HT-29 (cell line): ENCODE measurements around a stretch of chr10.

- RAMPAGE, long total RNA = no peak
Measured at GRCh38 chr10:124054013-124054520, 39.3 kb downstream of the CHST15 start.

- RAMPAGE, long total RNA = no peak
Measured at GRCh38 chr10:124064755-124065225, 28.6 kb downstream of the CHST15 start.

DNA sequence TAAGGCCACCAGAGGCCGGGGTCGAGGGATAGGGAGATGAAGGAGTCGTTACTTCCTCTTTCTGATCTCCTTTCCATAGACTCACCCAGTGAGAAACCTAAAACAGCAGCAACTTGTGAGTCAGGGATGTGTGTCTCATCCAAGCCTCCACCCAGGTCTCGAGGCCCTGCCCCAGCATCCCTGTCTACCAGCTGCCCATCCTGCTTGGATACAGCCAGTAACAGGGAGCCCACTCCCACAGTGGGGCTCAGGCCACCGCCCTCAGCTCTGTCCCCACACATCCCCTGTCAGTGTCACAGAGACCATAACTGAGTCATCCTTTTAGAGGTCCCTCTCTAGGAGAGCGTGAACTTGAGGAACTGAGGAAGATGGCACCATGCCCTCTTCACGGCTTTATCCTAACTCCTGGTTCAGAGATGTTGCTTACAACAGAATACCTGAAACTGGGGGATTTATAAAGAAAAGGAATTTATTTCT lies 49.6 kb upstream of the CHST15 start:
- RAMPAGE, long total RNA = no peak

DNA sequence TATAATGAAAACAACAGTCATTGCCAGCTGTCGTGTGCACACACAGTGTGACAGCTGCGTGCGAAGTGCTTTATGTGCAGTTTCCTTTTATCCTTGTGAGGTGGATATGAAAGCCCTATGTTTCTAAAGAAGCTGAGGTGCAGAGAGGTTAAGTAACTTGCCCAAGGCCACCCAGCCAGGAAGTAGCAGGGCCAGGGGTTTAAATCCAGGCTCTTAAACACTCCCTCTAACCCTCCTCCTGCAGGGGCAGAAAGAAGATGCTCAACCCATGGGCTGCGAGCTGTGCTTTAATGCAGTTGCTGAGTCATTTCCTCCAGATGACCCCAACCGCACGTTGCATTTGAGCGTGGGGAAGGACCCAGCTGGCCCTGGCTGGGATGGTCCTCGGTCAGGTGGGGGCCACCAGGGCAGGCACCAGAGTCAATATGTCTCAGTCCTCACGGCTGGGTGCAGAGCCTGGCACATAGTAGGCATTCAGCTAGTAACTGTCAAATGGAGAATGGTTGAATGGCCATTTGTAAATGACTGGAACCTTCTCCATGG lies 128.3 kb downstream of the OAT start:
- RAMPAGE, long total RNA = no peak

DNA sequence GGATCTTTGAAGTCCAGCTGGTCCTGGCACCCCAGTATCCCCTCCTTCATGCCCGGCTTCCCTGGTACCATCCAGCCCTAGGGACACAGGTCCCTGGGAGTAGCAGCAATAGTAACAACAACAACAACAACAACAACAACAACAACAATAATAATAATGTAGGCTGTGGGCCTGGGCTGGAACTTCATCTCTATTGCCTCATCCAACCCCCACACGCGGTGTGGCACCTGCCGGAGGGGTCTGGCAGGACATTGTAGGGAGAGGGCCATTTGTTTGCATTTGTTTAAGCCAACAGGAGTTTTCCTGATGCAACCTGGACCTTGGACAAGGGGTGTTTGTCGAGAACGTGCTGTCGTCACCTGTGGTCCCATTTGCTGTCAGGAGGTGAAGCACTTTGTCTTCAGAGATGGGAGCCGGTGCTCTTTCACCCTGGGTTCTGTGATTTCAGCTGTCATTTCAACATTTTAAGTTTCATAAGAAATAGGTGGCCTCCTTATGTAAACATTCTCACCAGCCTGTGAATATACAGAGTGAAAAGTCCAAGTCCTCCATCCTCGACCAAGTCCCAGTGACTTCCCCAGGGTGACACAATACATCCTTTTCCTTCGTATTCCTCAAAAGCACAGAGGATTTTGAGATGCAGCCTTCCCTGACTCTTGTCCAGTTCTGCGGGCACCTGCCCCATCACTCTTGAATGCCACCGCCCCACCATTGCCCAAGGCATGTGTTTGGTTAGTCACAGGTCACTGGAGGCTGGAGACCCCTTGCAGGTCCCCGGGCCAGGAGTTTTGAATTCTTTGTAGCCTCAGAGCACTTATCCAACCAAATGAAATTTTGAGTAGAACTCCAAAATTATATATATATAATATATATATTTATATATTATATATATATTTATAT lies 9.2 kb downstream of the LHPP start:
- RAMPAGE, long total RNA = no peak

GRCh38 chr10:124475848-124476463 lies 14.3 kb downstream of the LHPP start:
- RAMPAGE, long total RNA = no peak

GRCh38 chr10:124547311-124547650 lies 85.7 kb downstream of the LHPP start:
- RAMPAGE, long total RNA = no peak

DNA sequence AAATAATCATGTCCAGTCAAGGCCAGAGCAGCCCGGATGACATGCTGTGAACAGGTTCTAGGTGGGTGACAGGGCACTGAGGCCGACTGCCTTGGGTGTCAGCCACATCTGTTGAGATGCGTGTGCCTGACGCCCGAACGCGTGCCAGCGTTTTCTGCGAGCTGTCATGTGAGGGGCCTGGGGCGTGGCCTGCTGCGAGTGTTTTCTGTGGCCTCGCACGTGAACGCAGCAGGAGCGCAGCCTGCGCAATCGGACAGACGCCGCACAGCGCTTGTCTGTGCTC lies 118.3 kb downstream of the FAM53B start:
- RAMPAGE, long total RNA = no peak

DNA sequence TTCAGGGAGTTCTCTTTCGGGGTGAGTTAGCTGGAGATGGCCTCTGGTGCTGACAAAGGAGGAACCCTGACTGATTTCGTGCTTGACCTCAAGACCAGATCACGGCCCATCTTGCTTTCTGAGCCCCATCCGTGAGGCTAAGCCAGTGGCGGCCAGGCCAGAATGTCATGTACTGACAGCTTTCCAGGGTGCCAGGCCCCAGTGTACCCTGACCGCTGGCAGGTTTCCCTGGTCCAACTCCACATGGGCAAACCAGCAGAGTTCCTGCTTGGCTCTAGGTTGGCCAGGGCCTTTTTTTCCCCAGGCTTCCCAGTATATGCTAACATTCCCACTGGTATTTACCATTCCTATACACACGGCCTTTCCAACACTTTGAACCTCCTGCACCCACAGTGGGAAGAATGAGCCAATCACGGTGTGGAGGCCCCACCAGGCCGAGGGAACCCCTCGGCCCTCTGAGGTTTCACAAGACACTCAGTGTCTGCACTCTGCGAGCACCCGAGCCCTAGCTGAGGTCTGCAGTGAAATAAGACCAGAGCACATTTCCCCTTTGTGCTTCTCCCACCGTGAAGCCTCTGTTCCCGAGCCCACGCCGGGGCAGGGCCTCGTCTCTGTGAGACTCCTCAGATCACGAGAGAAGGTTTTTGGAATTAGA lies 44.1 kb downstream of the FAM53B start:
- RAMPAGE, long total RNA = no peak

GRCh38 chr10:124734610-124735427 lies 9.4 kb downstream of the FAM53B start:
- RAMPAGE, long total RNA = no peak

DNA sequence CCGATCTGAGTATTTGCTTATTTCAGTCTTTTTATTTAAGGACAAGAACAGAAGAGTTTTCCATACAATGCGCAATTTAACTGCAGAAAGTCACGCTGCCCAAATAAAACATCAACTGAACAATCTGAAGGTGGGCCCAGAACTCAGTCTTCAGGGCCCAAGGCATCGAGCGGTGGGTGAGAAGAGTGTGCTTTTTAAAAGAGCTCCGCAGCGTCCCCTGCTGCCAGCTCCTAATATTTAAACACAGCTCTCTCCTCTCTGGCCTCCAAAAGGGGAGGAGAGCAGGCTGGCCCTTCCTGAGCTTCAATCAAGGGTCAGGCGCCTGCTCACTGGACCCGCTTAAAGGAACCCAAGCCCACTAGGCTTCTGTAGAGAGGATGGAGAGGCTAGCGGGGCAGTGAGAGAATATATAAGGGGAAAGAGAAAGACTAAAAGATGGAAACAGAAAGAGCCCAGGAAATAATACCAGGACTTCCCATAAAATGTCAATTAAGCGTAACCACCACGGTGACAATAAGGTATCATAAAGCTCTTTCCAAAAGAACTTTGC lies 2.9 kb downstream of the FAM53B start:
- RAMPAGE, long total RNA = no peak

- RAMPAGE, long total RNA = no peak
Measured at GRCh38 chr10:124748993-124749723, 5.0 kb upstream of the FAM53B start.

- RAMPAGE, long total RNA = no peak
Measured at GRCh38 chr10:124916460-124916617, 25.6 kb upstream of the ZRANB1 start.

DNA sequence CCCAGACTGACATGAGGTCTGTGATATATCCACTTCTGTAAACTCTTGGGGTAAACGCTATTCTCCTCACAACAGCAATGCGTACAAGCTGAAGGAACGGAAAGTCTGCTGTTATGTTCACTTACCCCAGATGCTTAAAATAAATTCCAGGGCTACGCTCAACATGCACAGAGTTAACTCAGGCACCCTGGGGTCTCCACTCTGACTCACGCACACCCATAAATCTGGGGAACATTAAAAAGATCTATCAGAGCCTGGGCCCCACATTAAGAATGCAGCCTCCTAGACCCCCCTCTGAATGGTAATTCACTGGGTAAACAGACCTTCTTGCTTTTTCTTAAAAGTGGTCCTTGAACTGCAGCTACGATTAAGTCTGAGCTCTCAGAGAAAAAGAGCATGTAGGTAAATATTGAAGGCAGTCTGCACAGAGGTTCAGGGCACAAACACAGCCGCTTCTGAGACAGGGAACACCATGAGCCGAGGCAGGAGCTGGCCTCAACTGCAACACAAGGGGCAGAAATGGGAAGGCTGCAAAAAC lies 27.0 kb upstream of the CTBP2 start:
- RAMPAGE, long total RNA = no peak

DNA sequence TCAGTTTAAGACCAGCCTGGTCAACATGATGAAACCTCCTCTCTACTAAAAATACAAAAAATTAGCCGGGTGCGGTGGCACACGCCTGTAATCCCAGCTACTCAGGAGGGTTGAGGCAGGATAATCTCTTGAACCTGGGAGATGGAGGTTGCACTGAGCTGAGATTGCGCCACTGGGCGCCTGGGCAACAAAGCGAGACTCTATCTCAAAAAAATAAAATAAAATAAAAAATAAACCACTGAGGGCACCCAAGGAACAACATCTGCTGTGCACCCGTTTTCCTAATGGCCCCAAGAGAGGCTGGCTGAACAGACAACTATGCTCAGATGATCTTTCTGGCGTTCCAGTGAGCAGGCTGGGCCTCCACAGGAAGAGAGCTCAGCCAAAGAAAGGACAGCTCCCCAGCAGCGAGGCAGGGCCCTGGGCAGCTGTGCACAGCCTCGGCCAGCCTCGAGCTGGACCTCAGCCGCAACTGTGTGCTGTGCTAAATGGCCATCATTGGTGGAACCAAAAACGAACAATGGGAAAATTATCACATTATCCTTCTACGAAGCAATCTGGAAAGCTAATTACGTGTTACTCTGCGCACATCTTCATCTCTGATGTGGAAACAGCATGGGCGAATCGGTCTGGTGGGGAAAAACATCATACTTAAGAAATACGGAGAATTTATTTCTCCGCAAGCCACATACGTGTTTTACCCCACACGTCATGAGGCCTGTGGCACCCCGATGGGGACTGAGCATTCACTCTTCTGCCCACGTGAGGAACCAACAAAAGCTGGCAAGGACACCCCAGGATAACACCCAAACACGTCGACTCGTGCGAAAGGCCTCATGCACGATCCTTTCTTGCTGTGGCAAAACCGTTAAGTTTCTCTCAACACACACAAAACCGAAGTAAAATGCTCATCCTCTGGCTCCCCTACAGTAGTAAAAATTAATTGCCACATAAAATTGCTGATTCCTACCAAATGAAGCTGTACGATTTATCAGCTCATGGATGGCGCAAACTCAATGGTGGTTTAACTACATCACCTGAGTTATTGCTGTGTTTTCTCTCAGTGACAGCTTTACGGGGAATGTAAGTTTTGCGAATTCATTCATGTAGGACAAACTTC lies 35.1 kb upstream of the CTBP2 start:
- RAMPAGE, long total RNA = no peak

DNA sequence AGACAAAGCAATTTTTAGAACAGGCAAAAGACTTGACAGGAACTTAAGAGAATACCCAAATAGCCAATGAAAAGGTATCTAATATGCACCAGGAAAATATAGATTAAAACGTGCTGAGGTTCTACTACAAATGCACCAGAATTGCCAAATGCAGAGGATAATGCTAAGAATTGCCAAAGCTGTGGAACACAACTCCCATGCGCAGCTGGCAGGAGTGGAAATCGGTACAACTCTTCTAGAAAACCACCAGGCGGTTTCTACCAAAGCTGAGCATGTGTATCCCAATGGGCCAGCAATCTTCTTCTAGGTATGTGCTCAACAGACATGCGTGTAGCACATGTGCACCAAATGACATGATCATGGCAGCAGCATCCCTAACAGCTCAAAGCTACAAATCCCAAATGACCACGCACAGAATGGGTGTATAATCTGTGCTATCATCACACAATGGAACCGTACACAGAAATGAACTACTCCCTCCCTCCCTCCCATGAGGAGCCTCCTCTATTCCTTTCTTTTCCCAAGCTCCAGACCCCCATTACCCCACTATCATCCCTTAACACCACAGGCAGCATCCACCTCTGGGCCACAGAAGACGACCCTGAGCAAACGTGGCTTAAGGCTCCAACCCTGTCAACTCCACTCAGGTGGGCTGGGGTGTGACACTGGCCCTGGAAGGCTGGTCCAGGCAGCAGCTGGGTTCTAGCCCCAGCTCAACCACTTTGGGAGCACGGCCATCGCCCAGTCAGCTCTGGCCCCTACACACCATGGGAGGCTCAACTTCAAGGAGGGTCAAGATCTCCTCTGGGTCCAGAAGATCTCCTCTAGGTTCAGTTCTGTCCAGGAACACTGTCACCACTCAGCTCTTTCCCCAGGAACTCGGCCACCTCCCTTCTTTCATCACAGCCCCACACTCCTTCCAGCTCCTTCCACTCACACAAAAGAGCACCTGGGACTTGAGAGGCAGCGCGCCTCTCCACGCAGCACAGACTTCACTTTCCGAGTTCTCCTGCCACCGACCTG lies 48.1 kb upstream of the CTBP2 start:
- RAMPAGE, long total RNA = no peak

DNA sequence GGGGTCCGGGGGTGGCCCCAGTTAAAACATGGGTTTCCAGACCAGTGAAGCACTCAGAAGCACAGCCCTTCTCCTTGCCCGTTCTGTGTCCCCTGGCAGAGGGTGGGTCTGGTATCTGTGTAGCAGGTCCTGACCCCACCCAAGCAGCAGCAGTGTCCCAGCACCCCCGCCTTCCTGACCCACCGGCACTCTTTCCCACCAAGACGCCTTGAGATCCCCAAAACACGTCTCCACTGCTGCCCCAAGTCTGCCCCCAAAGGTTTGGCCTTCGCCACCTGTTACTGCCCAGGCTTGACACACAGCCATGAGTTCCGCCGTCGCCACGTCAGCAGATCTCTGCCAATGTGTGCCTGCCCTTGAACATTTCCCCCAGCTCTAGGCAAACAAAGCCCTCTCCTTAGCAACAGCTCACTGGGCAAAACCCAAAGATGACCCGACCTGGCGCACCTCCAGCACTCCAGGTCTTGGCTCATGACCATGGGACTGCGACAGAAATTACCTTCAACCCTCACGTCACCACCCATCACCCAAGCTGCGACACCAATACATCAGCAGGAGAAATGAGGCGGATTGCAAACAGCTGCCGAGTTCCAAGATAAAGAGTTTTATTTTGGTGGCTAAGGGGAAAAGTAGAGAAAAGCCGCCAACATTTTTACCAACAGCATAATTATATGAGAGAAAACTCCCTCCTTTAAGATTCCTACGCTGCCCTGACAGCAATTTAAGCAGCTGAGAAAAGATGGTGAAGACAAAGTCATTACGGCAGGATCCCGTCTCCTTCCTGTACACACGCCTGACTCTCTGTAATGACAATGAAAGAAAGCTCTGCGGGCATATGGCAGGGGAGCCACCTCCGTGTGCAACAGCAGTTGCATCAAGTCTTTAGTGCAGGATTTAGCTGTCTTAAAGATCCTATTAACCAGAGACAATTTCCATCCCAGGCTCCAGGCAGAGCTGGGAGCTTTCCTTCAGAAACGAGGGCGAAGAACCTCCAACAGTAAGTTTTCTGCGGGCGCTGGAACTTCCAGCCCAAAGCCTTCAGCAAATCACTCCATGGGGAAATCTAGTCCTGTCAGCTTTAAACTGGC lies 57.1 kb upstream of the CTBP2 start:
- RAMPAGE, long total RNA = no peak

DNA sequence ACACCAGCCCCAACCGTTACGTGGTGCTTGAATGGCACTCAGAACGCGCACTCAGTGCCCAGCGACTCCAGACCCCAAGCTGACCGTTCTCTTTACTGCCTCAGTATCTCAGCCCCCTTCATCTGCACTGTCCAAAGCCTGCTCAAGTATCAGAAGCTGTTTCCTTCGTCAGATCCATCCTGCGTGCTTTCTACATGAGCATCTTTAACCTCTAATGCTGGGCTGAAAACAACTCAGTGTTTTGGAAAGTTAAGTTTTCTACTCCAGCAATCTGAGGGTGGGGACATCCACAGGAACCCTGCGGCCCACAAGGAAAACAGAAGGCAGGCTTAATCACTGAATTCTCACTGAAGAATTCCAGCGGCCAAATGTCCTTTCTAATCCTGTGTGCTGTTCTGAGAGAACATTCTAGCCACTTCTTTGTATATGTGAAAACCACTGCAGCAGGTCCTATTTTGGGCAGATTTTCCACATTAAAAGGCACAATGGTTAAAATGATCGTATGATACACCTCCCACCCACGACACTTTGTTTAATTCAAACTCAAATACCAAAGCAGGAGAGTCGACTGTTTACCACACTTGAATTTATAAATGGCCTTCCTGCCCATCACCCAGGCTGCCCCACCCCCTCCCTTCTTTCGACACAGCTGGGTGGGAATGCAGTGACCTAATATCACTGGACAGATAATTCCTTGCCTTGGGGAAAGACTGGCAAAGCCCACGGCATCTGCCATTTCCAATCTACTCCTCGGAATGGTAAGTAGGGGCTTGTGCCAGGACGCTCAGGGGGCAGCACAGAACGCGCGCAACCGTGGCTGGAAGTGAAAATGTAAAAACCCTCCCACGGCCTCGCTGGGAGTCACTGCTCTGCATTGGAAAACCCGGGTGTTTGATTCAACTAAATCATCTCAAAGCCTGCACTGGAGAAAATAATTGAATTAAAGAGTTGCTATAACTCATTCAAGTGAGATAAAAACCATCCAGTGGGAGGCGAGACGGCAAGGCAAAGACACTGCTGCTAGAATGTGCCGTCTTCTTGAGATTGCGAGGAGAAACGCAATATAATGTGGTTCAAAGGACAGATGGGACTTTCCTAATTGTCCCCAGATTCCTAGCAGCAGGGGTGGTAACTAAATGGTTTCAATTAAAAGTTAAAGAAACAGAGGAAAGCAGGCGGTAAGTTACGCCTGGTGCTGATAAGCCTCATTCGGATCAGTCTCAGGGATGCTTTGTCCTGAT lies 65.5 kb upstream of the CTBP2 start:
- RAMPAGE, long total RNA = no peak

DNA sequence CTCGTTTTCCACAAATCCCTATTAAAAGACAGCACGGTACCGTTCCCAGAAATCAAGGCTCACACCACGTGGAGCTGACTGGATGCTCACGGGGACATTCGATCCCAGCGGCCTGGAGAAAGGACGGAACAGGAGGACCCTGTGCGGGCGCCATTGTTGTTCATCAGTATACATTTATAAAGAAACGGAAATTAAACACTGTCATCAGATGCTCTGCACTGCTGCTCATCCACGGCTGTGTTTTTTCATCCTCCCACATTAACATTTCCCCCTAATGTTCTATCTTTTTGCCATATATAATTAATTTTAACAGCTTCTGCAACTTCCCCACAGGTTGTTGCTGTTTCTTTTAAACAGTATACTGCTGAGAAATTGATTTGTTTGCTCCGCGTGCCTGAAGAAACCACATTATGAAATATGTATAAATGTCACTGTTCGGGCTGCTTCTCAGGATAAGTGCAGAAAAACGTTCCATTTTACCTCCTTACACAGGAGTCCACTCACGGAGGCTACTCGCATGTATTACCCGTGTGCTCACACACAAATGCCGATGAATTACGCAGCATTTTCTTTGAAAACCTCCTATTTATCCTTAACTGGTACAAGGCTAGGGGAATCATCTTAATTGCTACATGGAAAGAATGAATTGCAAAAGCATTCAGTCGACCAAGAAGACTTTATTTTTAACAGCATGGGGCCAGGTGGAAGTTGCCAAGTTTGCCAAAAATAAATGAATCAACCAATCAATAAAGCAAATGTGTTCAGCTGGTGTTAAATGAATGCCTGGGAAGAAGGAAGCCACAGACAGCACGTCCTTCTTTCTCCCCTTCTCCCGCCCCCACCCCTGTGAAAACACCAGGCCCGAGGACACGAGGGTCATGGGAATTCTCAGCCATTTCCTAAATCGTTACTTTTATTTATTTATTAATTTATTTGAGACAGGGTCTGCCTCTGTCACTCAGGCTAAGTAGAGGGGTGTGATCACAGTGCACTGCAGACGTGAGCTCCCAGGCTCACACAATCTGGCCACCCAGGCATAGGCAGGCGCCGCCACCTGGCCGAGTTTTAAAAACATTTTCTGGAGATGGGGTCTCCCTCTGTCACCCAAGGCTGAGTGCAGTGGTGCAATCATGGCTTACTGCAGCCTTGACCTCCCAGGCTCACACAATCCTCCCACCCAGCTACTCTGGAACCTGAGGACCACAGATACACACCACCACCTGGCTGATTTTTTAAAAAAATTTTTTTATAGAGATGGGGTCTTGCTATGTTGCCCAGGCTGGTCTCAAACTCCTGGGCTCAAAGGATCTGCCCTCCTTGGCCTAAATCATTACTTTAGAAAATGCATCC lies 76.7 kb upstream of the CTBP2 start:
- RAMPAGE, long total RNA = no peak

GRCh38 chr10:125118085-125118645 lies 90.3 kb upstream of the CTBP2 start:
- RAMPAGE, long total RNA = no peak